HT1080 (cell line): ENCODE measurements around a stretch of chrX.

DNA sequence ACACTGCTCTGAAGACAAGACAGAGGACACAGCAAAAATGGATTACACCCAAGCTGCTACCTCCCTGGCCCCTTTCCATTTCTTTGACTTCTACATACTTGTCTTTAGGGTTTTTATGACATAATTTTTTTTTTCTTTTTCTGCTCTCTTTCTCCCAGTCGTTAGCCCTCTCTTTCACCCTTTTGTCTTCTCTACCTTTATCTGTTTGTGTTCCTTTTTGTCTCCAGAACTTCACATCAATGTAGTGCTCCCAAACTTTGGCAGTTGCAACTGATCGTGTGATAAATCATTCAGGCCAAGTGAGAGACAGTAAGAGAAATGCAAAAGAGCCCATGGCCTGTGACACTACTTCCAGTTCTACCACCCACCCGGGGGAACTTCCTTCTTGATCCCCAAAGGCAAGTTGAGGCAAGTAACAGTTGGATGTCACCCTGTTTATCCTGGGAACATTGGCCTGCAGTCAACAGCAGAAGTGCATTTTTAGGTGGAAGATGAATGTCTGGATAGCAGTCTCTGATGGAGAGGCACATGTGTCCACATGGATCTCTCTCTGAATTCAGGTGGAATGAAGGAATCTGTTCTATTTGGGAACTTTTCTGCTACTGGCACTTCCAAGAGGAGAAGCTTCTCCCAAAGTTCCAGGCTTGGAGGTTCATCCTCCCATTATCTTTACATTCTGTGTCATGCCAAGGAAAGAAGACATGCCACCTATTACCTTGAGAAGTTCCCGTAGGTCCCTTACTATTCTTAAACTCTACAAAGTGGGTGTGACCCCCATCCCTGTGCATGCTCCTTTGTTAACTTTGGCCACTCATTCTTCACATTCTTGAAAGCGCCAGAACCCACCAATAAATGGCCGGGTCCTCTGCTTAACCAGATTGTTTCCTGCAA is 265.7 kb upstream of the AGTR2 start:
RAMPAGE:
- cytosol, long total RNA = no peak
- long total RNA = no peak
- nucleus, long total RNA = no peak

GRCh38 chrX:115939868-115940319 is 230.7 kb upstream of the AGTR2 start:
RAMPAGE:
- cytosol, long total RNA = no peak
- long total RNA = no peak
- nucleus, long total RNA = no peak

GRCh38 chrX:115944725-115945355 is 225.7 kb upstream of the AGTR2 start:
RAMPAGE:
- cytosol, long total RNA = no peak
- long total RNA = no peak
- nucleus, long total RNA = no peak

GRCh38 chrX:115969557-115969865 is 201.0 kb upstream of the AGTR2 start:
RAMPAGE:
- cytosol, long total RNA = no peak
- long total RNA = no peak
- nucleus, long total RNA = no peak

RAMPAGE:
- cytosol, long total RNA = no peak
- long total RNA = no peak
- nucleus, long total RNA = no peak
Measured at GRCh38 chrX:117972508-117973187, 144.0 kb downstream of the KLHL13 start.

RAMPAGE:
- cytosol, long total RNA = no peak
- long total RNA = no peak
- nucleus, long total RNA = no peak
Measured at GRCh38 chrX:118347093-118347661, 1.3 kb downstream of the WDR44 start.

DNA sequence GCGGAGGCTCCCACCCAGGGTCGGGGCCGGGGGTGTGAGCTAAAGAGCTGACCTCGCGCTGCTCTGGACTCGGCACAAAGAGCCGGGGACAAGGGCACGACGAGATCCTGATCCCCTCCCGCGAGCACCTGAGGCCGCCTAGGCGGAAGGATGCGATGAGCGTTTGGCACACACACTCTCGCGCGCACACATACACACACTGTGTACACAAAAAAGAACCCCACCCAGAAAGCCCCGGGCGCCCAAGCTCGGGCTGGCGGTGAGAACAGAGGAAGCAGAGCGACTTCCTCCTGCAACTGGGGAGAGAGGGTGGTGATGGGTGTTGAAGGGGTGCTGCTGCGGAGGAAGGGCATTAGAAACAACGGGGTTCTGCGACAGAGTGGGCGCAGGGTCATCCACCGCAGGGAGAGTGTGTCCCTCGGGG is 742 bp downstream of the DOCK11 start:
RAMPAGE:
- cytosol, long total RNA = no peak
- long total RNA = no peak
- nucleus, long total RNA = no peak

DNA sequence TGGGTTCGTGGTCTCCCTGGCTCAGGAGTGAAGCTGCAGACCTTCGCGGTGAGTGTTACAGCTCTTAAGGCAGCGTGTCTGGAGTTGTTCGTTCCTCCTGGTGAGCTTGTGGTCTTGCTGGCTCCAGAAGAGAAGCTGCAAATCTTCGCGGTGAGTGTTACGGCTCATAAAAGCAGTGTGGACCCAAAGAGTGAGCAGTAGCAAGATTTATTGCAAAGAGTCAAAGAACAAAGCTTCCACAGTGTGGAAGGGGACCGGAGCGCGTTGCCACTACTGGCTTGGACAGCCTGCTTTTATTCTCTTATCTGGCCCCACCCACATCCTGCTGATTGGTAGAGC is 11.5 kb upstream of the IL13RA1 start:
RAMPAGE:
- cytosol, long total RNA = no peak
- long total RNA = no peak
- nucleus, long total RNA = no peak

GRCh38 chrX:118740945-118741394 is 13.6 kb downstream of the IL13RA1 start:
RAMPAGE:
- cytosol, long total RNA = no peak
- long total RNA = no peak
- nucleus, long total RNA = no peak

DNA sequence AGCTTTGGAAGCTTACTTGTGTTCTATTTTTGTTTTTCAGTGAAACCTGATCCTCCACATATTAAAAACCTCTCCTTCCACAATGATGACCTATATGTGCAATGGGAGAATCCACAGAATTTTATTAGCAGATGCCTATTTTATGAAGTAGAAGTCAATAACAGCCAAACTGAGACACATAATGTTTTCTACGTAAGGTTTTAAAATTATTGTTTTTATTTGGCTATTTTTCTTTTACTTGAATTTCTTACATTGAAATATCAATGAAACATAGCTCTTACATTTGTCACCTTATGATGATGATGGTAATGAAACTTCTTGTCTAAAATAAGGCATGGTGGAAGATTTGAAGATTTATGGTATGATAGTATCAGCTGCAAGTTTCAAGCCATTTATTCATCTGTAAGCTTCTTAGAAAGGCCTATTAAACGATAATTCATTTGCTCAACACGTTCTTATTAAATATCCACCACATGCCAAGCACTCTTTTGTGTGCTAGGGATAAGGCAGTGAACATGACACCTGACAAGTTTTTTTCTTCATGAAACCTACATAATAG is 33.8 kb downstream of the IL13RA1 start:
RAMPAGE:
- cytosol, long total RNA = no peak
- long total RNA = no peak
- nucleus, long total RNA = no peak

GRCh38 chrX:118973724-118974298 is 607 bp upstream of the LONRF3 start:
RAMPAGE:
- cytosol, long total RNA = no peak
- long total RNA = no peak
- nucleus, long total RNA = no peak

RAMPAGE:
- cytosol, long total RNA = no peak
- long total RNA = no peak
- nucleus, long total RNA = no peak
Measured at GRCh38 chrX:119015625-119016070, 41.2 kb downstream of the LONRF3 start.

RAMPAGE:
- cytosol, long total RNA = no peak
- long total RNA = no peak
- nucleus, long total RNA = no peak
Measured at GRCh38 chrX:119207499-119208090, 28.5 kb upstream of the PGRMC1 start.

RAMPAGE:
- cytosol, long total RNA = no peak
- long total RNA = no peak
- nucleus, long total RNA = no peak
Measured at GRCh38 chrX:119240091-119240511, 4.0 kb downstream of the PGRMC1 start.

GRCh38 chrX:119389162-119389680 is 9.9 kb upstream of the SLC25A43 start:
RAMPAGE:
- cytosol, long total RNA = no peak
- long total RNA = no peak
- nucleus, long total RNA = no peak

DNA sequence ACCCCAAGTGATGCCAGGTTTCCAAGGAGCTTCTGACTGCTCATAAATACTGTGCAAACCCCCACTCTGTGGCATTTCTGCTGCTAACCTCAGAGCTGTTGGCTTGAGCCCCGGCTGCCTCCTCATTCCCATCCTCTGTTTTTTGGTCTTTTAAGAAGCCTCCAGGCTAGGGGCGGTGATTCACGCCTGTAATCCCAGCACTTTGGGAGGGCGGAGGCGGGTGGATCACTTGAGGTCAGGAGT is 11.2 kb downstream of the SLC25A43 start:
RAMPAGE:
- cytosol, long total RNA = no peak
- long total RNA = no peak
- nucleus, long total RNA = no peak

RAMPAGE:
- cytosol, long total RNA = no peak
- long total RNA = no peak
- nucleus, long total RNA = no peak
Measured at GRCh38 chrX:119677522-119678043, 15.4 kb downstream of the SEPTIN6 start.

RAMPAGE:
- cytosol, long total RNA = no peak
- long total RNA = no peak
- nucleus, long total RNA = no peak
Measured at GRCh38 chrX:119755863-119756229, 2.5 kb upstream of the SOWAHD start.

GRCh38 chrX:119790620-119791559 is 540 bp downstream of the RPL39 start:
RAMPAGE:
- cytosol, long total RNA = no peak
- long total RNA = no peak
- nucleus, long total RNA = no peak

GRCh38 chrX:120309319-120309880 is 1.9 kb downstream of the TMEM255A start:
RAMPAGE:
- cytosol, long total RNA = no peak
- long total RNA = no peak
- nucleus, long total RNA = no peak